ENCODE data around the genes KCTD18 and AOX1.

DNA sequence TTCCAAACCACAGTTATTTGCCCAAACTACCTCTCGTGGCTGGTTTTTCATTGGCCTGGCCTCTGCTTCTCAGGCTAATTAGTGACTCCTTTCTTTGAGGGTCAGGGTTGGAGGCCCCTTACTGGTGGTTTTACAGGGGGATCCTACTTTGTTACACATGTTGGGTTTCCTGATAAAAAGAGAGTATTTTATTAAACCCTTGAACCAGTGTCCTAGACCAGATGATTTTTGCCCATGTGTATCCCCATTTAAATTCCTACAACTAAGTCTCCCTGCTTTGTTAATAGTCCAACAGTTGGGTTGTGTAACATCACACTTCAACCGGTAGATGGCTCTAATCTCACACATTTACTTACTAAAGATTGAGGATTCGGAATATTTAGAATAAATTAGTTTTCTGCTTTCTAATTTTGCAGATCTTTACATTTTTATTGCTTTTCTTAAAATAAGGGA, 2.3 kb downstream of the MARS2 start:
- RRBS, result no CpG with 5 or more reads among the region's 3 CpGs

DNA sequence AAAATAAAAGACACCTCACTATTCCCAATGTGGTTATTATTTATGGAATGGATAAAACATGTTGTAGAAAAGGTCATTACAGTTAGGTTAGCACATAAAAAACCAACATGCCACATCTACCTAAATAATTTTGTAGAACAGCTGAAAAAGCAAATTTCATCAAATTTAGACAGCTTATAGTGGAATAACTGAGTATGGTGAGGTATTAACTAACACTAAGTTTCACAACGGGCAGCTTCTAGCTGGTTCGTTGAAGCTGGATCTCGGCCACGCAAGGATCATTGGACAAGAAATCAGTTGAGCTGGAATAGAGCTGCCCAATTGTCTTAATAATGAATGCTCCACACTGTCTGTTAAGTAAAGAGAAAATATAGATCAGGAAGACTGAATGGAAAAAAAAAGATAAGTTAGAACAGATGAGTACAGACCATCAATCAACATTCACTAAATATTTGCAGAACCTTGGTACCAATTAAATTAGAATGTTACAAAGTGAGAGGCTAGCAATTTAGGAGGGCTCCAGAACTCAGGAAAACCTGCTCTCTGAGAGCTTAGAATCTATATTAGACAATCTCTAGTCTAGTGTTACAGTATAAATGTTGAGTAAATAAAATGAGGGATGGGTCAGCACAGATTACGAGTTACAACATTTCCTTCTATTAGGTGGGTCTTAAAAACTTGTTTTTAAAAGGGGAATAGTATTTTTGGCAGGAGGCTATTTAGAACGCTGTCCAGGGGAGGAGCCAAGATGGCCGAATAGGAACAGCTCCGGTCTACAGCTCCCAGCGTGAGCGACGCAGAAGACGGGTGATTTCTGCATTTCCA, 23.3 kb downstream of the MARS2 start:
- RRBS, result no CpG with 5 or more reads among the region's 12 CpGs

DNA sequence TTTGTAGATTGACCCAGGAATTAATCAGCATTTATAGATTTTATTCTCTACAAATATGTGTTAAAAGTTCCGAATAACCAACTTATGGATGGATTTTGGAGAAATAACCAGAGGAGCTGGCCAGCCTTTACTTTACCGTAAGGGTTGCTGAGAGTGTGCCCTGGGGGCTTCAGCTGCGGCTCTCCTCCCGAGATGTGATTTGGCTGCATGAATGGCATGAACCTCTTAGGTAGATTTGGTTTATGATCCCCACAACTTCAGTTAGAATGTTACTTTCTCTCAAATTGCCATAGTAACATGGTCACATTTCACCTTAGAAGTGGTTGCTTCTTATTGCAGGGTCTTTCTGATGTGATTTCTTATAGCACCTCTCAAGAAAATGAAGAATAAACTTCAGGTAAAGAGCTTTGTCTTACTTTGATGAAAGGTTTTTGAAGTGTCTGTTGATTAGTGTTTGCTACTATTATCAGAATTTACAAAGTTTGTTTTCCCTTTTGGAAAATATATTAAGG, 5.6 kb downstream of the PLCL1 start:
- RRBS, result no CpG with 5 or more reads among the region's 4 CpGs

- RRBS, result no CpG with 5 or more reads among the region's 4 CpGs
These were observed 104.9 kb downstream of the PLCL1 start for GRCh38 chr2:197909263-197909787.

DNA sequence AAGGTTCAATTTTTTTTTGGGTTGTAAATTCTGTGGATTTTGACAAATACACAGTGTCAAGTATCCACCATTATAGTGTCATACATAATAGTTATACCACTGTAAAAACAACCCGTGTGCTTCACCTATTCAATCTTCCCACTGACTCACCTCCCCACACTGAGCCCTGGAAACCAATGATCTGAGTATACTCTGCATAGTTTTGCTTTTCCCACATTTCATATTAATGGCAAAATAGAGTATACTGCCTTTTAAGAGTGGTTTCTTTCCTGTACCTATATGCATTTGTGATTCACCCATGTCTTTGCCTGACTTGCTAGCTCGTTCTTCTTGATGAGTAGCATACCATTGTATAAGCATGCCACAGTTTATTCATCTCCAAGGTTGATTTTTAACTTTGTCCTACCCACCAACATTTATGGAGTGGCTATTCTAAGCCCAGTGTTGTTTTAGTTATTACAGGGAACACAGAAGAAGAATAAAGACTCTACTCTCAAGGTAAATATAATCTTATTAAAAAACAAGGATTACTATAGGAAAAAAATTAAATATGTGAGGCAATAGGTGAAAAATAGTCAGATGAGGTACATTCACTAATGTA, 686.4 kb downstream of the PLCL1 start:
- RRBS, result no CpG with 5 or more reads among the region's 2 CpGs

DNA sequence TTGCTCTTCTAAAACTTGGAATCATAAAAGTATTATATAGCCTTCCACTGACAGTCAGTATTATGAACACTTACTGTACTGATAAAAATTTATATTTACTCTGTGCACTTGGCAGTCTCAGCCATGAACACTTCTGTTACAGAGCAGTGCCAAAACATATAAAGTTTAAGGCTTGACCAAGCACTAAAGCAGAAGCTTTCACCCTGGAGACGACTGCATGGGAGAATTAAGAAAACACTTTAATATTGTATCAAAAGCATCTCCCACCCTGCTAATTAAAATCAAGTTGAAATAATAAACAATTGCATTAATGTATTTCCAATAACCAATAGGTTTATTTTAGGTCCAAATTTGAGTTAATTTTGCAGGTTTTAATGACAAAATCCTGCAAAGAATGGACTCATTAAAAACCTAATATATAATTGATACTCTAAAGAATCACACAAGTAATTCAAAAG, 750.9 kb downstream of the SATB2 start:
- RRBS, result no CpG with 5 or more reads among the region's 1 CpG

DNA sequence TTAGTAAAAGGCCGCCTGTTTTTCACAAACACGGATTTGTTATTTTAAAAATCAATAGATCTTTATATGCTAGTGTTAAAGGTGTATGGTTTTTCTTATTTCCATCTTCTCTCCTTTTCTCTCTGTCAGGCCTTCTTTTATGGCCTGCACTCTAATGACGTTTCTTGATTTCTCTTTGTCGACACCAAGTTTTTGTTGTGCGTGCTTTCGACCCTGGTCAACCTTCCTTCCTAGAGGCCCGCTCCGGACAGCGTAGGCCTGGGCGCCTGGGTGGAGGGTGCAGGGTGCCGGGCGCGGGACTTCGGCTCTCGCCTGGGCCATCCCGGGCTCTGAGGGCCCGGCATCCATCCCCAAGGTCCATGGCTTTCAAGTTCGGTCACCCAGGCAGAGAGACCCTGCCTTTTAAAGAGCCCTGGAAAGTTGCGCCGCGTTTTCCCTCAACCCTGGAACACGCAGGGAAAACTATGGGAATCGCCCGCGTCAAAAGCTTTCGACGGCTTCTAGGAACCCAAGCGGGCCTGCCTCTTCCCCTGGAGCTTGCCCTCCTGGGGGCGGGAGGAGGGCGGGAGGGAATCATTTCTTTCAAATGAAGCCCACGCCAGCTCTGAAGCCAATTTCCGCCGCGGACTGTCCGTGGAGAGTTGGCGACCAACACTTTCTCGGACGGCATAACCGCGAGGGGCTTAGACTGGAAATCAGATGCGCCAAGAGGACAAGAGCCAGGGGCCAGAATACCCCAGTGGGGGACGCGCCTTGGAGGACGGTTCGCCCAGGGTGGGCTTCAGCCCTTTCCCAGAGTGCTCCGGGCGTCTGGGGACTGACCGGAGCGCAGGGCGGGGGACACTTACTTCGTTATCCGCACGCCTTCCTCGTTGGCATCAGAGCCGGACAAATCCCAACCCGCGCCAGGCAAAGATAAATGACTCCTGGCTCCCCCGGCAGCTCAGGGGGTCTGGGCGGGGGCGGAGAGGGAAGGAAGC, 4.3 kb upstream of the SATB2 start:
- RRBS, result 11% methylated on average over 20 of the region's 60 CpGs

- RRBS, result no CpG with 5 or more reads among the region's 23 CpGs
These were observed 552 bp downstream of the MAIP1 start for GRCh38 chr2:199955906-199956362.

DNA sequence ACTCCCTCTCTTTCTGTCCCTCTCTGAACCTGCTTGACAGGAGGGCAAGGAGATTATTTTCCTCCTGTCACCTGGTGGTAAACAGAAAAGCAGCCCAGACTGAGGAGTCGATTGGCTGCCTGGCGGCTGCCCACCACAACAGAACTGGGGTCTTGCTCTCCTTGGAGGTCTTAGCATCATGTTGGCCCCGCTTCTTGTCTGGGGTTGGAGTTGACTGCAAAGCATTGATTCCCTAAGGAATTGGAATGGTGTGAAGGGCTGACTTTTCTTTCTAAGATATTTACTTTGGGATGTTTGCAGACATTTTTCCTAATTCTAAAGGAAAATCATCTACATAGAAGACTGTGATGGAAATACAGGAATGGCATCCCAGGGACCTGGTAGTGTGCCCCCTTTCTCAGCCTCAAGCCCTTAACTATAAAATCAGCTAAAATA, 108.1 kb downstream of the MAIP1 start:
- RRBS, result no CpG with 5 or more reads among the region's 3 CpGs

- RRBS, result no CpG with 5 or more reads among the region's 1 CpG
These were observed 57.3 kb downstream of the SPATS2L start for GRCh38 chr2:200363737-200364279.

DNA sequence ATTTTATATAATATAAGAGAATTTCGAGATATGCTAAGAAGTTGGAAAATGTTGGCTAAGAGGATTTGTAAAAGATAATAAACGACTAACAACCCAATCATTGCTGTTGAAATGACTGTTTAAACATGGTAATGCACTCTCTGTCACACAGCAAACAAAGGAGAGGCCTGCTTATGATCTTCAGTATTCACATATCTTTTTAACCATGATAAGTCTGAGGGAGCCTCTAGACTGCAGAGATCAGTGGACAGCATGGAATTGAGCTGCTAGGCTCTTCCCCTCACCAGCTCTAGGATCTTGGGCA, 2.7 kb downstream of the KCTD18 start:
- RRBS, result no CpG with 5 or more reads among the region's 2 CpGs

- RRBS, result under 1% methylated on average over 53 of the region's 79 CpGs
These were observed at the start of gene KCTD18 for GRCh38 chr2:200509569-200510384. KCTD18 (minus strand) TSS chr2:200510068.

- RRBS, result 2% methylated on average over 19 of the region's 51 CpGs
These were observed at the start of gene AOX1 for GRCh38 chr2:200585637-200586465. AOX1 (plus strand) TSS chr2:200586014.

DNA sequence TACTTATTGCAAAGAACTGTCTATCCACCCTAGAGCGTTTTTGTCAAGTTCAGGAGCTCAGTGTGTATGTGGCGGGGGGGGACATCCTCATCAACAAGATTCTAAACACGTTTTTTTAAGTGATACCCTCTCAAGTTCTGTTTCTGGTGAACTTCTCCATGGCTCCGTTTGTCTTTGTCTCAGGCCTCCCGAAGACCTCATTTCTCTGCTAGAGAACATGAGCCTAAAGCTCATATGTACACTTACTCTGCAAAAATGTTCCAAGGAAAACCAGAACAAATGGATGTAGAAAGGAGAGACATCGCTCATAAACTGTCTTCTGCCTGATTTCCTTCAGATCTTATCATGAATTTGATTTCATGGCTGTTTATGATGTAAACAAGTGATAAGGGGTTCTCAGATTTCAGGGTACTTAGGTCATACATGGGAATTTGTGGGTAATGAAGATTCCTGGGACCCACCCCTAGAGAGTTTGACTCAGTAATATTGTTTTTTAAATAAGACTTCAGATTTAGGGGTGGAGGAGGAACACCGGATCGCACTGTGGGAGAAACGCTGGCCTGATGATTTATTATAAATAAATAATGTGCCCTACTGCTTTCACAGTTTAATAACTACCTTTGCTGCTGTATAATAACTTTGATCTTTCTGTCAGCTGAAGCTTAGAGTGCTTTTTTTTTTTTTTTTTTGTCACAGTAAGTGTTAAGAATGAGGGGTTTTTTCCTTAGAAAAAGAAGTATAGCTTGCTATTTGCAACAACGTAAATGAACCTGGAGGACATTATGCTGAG, 14.8 kb downstream of the AOX1 start:
- RRBS, result no CpG with 5 or more reads among the region's 10 CpGs

GRCh38 chr2:200602467-200602952, 16.7 kb downstream of the AOX1 start:
- RRBS, result no CpG with 5 or more reads among the region's 5 CpGs

DNA sequence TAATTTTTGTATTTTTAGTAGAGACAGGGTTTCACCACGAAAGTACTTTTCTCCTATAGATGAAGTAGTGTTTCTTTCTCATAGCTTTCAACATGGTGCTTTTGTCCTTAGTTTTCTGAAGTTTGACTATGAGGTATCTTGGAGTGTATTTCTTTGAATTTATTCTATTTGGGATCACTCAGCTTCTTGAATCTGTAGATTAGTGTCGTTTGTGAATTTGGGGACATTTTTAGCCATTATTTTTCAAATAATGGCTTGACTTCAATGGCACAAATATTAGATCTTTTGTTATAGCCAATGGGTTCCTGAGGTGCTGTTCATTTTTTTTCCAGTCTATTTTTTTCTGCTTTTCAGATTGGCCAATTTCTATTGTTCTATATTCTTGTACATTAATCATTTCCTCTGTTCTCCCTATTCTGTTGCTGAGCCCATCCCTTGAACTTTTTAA, 47.3 kb downstream of the AOX1 start:
- RRBS, result no CpG with 5 or more reads among the region's 2 CpGs

GRCh38 chr2:200695113-200696135, 109.6 kb downstream of the AOX1 start:
- RRBS, result no CpG with 5 or more reads among the region's 14 CpGs

DNA sequence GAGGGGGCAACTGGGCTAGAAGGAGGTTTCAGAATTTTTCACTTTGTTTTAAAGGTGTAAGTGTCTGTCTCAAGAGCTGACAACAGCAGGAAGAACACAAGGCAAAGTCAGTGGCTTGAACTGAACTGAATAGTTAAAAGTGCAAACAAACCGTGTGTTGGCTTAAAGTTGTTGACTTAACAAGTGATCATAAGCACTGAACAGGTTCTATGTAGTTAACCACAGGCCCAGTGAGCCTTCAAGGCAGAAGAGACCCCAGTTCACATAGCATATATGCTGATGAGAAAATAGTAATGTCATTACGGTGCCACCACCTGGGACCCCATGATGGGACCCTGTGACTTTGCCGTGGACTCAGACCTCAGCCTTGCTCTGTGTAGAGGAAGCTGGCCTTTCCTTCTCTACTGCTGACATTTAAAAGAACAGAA, 69.9 kb upstream of the BZW1 start:
- RRBS, result no CpG with 5 or more reads among the region's 3 CpGs

DNA sequence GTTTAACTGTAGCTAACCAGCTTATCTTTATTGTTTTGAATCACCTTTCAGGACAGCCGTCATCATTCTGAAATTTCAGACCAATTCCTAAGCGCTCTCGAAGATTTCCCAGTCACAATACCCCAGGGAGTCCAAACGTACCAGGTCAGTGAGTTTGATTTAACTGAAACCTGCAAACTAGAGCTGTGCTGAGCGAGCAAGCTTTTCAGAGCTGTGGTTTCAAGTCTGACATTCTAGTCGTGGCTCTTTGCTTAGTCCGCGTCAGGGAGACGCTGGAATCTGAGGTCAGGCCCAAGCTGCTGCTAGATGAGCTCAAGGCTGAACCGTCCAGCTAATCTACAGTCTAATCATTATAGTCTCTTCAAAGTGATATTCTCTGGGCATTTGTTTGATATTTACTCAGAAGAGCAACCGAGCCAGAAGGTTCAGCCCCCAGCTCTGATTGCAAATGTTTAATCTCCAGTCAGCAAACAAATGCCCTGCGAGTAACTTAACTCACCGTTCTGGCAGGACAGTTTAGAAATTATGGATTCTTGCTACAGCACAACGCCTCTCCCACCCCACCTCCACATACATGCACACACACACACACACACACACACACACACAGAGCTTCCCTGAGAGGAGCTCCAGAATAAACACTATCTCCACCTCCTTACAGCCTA, 63.7 kb upstream of the BZW1 start:
- RRBS, result no CpG with 5 or more reads among the region's 14 CpGs

DNA sequence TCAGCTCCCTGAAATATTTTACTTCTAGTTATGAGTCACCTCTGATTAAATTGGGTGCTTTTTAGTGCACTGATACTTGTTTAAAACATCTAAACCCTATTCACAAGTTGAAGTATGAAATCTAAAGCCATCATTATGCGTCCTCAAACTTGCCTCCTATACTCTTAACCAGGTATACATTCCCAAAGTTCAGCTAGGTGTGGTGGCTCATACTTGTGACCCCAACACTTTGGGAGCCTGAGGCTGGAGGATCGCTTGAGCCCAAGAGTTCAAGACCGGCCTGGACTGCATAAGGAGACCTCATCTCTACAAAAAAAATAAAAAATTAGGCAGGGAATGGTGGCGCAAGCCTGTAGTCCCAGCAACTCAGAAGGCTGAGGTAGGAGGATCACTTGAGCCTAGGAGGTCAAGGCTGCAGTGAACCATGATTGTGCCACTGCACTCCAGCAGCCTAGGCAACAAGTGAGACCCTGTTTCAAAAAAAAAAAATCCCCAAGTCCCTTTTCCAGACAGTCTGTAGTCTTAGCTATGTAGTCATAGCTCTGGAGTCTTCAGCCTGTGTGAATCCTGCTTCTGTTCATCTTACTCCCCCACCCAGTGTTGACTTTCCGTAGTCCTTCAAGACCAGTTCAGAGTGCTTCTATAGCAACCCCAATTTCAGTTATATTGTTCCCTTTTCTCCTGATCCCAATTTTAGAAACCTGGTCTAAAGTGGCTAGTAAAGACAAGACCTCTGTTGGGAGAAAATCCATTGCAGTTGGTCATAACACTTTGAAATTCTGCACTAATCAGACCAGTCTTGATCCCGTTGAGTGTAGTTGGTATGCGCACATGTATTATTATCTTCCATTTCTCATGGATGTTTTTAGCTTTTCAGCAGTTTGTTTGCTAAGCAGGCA, 8.7 kb downstream of the BZW1 start:
- RRBS, result no CpG with 5 or more reads among the region's 7 CpGs